Foreskin keratinocyte (primary cell): ENCODE measurements around the genes APPL2 and ABTB3.

DNA sequence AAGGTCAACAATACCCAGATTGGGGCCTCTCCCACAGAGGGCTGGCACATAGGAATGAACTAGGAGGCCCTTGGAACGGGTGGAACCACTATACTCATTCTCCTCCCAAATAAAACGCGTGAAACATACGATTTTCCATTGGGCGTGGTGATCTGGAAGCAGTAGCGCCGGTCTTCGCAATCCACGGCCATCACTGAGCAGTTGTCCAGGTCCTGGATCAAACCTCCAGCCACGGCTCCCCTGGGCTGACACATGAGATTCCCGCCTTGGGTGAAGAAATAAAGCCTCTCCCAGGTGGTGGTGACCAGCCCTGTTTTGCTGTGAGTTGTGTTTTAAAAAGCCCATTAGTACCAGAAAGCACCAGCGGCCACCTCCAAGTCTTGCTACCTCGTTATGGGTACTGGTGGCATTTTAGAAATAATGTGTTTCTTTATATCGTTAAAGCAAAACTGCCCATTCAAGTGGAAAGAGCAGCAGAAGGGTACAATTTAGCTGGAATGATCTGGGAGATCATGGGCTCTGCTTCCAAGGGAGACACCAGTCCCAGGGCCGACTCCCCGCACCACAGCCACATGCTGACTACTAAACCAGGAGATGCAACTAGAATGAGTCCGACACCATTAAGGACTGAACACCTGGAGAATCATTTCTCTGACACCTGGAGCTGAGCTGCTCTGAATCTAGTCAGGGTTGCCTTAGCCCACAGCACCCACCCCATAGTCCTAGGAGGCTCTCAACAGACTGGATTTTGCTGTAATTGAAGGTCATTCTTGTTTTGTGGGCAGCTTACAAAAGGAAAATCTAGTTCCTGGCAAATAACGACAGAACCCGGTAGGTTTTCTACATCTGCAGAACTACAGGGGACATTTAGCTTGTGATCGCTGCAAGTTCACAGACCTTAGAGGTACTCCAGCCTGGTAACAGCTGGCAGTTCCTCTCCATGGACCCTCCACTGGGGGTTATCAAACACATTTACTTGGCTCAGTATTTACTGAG is 38.0 kb downstream of the APPL2 start:
- RAMPAGE, total RNA = no peak

- RAMPAGE, total RNA = no peak
Measured at GRCh38 chr12:105235273-105236664, at the start of gene APPL2. Gene APPL2, minus strand, starts transcription at chr12:105236174.

GRCh38 chr12:105574707-105575132 is 244.2 kb downstream of the C12orf75 start:
- RAMPAGE, total RNA = no peak

GRCh38 chr12:105658265-105658931 is 327.9 kb downstream of the C12orf75 start:
- RAMPAGE, total RNA = no peak

- RAMPAGE, total RNA = no peak
Measured at GRCh38 chr12:106110390-106111279, 28.1 kb downstream of the NUAK1 start.

DNA sequence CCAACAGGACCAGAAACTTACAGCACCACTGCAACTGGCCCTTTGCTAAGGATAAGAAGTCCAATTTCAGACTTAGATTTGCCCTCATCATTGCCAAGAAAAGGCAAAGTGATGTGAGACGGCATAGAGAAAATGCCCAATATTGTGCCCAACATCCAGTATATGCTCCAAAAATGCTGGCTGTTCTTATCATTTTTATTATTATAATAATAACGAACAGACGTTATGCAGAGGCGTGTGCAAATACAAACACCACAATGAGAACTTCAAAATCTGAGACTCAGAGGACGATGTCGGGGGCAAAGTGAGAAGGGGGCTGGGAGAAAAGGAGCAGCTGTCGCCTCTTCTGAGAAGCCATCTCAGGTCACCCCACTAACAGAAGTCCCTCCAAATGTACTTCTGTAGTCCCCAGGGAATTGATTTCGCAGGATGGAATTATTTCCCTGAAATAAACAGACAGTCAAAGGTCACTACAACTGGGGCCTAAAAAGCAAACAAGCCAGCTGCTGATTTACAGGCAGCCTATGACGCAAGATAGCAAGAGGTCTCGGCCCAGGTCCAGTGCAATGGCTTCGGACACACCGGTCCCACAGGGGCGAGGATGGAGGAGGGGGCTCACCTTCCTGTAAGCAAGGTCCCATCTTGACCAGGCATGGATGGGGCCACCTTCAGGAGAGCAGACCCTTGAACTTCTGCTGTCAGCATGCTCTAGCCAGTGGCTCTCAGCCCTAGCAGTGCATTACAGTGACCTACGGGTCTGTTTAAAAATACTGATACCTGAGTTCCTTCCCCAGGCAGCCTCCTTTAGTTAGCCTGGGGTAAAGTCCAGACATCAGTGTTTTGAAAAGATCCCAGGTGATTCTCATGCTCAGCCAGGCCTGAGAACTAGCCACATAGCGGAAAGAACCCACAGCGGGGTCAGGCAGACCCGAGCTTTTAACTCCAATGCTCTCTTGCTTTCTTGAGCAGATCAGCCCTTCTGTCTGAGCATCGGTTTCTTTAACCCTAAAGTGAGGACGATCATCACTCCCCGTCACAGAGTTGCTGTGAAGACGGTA is 18.2 kb downstream of the NUAK1 start:
- RAMPAGE, total RNA = no peak

GRCh38 chr12:106137221-106138064 is 1.3 kb downstream of the NUAK1 start:
- RAMPAGE, total RNA = no peak

DNA sequence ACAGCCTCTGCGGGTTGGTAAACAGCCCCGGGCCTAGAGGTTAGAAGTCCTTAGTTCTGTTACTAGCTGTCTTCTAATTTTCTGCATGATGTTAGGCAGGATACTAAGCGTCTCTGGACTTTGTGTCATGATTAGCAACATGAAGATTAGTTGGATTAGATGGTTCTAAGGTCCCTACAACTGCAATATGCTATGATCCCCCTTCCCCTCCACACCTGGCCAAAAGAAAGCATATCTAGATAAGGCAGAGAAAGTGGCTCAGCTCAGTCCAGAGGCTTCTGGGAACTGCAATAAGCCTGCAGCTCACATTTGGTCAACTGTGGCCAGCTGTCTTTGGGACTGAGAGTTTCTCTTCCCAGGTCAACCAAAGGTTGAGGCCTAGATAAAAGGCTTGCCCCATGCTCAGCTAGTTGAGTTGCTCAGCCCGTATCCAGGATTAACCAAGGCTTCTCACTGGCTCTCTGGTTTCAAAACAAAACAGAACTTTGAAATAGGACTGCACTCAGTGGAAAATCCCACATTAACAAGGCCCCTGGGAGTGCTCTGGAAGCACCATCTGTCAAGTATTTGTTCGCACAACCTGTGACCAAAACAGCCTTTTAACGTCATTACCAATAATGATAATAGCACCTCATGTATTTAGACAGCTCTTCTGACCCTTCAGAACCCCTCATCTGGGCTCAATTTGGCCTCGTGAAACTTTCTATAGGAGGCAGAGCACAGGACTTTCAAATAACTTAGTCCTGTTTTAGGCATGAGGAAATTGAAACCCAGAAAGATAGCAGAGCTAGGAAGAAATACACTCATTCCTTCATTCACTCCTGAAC is 40.3 kb upstream of the NUAK1 start:
- RAMPAGE, total RNA = no peak

- RAMPAGE, total RNA = no peak
Measured at GRCh38 chr12:106238237-106239266, 9.3 kb downstream of the CKAP4 start.

DNA sequence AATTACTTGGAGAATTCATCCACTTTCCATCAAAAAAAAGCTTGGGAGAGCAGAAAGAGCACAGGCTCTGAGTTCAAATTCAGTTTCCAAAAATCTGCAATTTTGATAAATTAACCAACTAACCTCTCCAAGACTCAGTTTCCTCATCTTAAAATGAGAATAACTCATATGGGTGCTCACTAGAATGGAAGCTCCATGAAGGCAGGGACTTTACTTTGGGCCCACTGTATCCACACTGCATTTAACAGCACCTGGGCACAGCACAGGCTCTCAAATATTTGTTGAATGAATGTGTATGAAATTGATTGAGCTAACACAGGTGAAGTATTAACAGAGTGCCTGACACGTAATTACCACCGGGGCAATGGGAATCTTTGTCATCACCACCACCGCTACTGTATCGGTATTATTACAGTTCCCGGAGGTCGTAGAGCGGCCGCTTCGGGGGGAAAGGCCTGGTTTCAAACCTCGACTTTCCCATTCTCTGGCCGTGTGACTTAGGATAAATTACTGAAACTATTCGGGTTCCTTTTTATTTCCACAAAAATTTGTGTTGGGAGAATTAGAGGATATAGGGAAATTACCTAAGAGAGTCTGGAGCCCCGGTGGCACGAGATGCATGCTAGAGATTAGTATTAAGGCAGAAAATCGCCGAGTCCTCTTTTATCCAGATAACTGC is 1.2 kb upstream of the RIC8B start:
- RAMPAGE, total RNA = no peak

DNA sequence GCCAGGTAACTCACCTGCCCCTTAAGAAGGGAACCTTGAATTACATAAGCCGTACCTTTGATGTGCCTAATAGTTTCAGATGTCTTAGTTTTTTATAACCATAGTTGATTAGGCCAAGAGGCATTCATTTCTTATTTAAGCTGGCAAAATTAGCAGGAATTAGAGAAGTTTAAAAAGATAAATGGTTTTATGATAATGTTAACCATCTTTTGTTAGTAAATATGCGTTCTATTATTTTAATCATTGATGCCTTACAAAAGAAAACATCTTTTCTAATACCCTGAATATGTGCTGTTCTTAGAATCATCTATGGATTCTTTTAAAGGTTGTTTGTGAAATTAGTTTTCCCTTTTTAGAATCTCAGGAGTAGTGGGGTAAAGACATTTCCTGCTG is 15.2 kb downstream of the MTERF2 start:
- RAMPAGE, total RNA = no peak

- RAMPAGE, total RNA = no peak
Measured at GRCh38 chr12:107101701-107102079, 8.3 kb upstream of the CRY1 start.

DNA sequence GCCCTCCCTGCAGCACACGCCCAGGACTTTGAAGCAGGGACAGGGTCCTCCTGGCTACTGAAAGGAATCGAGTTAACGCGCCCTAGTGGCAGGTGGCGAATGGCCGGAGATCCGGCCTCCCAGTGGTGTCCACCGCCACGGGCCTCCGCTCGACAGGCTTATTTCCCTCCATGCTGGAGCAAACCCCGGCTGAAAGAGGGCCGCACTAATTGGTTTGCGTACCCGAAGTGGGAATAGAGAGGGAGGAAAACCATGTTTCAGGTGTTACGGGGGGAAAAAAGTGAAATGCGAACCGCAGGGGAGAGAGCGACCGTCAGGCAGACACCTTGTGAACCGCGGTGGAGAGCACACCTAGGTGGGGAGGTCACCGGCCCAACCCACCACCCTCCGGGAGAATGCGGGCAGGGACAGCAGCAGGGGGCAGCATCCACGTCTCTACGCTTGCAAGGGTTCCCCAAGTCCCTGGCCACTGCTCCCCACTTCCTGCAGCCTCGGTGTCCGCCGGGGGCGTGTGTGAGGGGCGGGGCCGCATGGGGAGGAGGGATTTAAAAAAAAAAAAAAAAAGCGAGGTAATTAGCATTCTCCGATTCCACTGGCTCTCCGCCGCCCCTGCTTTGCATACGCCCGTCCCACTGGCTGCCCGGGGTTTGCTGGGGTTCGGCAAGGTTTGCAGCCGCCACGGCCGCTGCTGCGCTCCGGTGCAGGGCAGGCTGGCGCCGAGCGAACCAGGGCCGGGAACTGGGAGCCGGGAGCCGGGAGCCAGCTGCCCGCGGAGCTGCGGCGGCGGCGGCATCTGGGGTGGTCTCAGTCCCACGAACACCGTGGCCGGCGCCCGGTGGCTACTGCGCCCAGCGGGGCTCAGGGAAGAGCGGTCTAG is at the start of gene ABTB3:
ABTB3 (plus strand) TSS at position 676 of the 877 bp plus-strand sequence.
- RAMPAGE, total RNA = no peak

DNA sequence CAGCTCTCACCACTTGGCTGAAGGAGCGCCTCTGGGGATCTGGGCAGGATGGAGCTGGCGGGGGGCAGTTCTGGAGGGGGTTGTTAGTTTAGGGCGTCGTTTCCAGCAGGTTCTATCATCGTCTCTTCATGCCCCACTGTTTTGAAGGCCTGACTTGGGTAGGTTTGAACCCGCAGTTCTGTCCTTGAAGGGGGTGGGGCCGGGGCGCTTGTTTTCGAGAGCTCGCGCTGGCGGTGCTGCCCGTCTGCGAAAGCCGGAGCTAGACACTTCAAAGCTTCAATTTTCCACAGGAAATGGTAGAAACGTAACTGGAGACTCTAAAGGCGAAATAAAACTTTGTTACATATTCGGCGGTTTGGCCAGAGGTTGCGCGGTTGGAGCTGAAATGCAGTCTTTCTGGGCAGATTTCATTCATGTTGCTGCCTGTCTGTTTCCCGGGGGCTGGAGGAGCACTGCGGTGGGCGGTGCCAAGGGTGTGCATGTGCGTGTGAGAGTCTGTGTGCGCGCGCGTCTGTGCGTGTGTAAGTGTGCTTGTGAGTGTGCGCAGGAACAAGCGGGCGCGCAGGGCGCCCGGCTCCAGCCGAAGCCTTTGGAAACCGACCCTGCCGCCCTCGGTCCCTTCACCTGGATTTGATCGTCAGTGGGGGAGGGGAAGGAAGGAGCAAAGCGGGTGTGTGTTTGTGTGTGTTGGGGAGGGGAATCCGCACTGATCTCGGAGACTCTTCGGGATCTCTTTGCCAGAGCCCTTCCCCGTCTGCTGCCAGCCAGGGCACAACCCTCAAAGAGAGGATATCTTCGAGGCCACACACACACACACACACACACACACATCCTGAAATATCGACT is 2.8 kb downstream of the ABTB3 start:
- RAMPAGE, total RNA = no peak

- RAMPAGE, total RNA = no peak
Measured at GRCh38 chr12:107386341-107386848, 68.2 kb downstream of the ABTB3 start.

DNA sequence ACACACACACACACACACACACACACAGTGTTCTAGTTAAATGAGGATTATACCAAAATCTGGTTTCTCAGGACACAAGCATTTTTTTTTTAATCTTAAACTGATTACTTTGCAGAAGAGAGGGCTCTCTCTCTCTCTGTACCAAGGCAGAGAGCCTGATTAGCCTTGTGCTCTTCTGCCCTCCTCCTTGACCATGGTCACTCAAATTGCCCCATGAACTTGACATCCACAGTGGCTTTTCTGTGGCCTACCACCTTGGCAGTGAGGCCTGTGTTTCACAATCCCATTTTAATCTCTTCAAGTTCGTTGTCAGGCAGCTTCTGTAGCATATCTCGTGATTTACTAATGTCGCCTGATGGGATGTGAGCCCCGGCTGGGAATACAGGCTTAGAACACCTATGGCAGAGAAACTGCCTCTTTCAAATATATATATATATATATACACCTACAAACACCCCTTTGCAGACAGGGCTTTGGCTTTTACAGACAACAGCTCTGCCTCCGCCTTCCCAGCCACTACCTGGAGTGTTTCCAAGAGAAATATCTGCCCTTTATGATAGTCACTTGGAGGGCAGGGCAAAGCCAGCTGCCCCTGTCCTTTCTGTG is 30.7 kb upstream of the PWP1 start:
- RAMPAGE, total RNA = no peak

GRCh38 chr12:107711873-107712601 is 26.4 kb downstream of the PWP1 start:
- RAMPAGE, total RNA = no peak

DNA sequence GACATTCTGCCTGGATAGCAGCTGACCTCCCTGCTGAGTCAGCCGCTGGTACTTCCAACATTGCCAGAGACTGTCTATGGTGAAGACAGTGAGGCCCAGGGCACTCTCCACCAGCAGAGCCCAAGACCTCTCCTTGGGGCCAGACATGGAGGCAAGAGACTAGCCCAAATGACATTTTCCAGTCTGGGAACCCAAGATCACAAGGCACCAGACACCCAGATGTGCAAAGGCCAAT is 5.9 kb downstream of the CMKLR1 start:
- RAMPAGE, total RNA = no peak

DNA sequence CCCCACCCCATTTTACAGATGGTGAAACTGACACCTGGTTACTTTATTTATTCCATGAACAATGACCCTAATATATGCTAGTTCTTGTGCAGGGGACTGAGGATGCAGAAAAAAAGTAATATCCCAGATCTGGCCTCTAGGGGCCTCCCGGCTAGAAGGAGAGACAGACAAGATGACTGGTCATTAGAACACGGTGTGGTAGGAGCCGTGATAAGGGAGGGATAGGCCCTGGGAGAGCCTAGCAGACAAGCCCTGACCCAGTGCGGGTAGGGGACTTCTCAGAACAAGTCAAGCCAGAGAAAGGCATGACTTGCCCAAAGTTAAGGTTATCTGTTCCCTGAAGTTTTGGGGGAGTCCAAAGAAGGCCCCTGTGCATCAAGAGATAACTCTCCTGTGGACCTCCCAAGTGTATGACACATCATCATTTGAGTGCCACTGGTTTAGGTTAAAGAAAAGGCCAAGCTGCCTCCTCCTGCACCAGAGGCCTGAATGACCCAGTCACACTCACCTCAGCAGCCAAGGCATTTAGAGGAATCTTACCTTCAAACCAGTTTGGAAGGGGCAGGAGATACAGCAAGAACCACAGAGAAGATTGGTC is 1.7 kb downstream of the CMKLR1 start:
- RAMPAGE, total RNA = no peak

DNA sequence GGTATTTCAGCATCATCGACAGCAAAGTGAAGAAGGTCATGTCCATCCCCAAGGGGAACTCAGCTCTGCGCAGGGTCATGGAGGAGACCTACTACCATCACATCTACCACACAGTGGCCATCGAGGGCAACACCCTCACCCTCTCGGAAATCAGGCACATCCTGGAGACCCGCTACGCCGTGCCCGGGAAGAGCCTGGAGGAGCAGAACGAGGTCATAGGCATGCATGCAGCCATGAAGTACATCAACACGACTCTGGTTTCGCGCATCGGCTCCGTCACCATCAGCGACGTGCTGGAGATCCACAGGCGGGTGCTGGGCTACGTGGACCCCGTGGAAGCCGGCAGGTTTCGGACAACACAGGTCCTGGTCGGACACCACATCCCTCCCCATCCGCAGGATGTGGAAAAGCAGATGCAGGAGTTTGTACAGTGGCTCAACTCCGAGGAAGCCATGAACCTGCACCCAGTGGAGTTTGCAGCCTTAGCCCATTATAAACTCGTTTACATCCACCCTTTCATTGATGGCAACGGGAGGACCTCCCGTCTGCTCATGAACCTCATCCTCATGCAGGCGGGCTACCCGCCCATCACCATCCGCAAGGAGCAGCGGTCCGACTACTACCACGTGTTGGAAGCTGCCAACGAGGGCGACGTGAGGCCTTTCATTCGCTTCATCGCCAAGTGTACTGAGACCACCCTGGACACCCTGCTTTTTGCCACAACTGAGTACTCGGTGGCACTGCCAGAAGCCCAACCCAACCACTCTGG is 3.8 kb downstream of the FICD start:
- RAMPAGE, total RNA = no peak